Endothelial cell (in vitro differentiated cells): ENCODE measurements around a stretch of chr16.

DNA sequence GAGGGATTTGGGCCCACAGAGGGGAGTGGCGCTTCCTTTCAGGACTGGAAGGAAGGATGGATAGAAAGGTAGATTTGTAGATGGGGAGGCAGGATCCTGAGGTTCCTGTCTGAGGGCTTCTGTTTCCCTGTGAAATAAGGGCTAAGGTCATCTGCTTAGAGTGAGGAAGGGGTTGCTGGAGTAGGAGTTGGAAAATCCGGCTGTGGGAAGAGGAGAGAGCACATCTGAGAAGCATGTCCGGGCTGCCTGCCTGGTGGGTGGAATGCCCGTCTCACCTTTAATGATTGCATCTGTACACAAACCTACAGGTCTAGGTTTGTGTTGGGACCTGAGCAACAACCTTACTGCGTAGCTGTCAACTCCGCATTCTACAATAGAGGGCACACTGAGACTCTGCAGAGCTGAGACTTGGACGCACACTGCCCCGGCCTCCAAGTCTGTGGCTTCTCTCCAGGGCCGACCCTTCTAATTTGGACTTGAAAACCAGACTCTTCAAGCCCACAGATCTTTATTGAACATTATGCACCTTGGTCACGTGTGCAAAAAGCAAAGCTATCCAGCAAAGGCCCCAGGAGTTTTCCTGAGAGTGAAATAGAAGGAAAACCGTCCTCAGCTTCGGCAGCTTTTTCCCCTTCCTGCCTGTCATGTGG, 1.1 kb downstream of the CCNF start:
- PRO-cap, result bidirectional peak, plus-strand start at position 158 of the sequence, minus-strand start outside the sequence

DNA sequence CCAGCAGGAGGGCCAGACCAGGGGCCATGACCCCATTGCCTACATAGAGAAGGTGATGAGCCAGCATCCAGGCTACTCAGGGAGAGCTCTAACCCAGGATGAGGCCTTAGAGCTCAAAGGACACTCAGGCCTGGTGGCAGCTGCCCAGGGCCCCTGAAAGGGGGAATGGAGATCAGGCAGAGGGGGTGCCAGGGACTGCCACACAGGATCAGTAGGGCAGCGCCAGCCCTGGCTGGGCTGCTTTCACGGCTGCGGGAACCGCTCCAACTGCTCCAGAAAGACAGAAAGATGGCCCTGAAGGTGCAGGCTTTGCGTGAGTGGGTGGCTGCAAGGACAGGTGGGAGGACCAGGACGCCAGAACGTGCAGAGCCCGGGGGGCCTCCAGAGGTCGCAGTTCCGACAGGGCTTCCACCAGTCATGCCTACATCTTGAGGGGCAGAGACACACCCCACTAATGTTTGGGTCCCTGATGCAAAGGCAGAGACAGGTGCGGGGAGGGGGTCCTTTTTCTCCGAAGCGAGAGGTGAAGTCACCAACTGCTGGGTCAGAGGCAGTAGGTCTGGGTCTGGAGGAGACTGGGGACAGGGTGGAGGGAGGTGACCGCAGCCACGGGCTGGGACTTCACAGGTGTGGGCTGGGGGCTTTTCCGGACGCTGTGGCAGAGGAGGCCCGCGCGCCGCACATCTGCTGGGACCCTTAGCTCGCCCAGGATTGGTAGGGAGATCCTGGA, 804 bp upstream of the ATP6V0C start:
- PRO-cap, result no peak

DNA sequence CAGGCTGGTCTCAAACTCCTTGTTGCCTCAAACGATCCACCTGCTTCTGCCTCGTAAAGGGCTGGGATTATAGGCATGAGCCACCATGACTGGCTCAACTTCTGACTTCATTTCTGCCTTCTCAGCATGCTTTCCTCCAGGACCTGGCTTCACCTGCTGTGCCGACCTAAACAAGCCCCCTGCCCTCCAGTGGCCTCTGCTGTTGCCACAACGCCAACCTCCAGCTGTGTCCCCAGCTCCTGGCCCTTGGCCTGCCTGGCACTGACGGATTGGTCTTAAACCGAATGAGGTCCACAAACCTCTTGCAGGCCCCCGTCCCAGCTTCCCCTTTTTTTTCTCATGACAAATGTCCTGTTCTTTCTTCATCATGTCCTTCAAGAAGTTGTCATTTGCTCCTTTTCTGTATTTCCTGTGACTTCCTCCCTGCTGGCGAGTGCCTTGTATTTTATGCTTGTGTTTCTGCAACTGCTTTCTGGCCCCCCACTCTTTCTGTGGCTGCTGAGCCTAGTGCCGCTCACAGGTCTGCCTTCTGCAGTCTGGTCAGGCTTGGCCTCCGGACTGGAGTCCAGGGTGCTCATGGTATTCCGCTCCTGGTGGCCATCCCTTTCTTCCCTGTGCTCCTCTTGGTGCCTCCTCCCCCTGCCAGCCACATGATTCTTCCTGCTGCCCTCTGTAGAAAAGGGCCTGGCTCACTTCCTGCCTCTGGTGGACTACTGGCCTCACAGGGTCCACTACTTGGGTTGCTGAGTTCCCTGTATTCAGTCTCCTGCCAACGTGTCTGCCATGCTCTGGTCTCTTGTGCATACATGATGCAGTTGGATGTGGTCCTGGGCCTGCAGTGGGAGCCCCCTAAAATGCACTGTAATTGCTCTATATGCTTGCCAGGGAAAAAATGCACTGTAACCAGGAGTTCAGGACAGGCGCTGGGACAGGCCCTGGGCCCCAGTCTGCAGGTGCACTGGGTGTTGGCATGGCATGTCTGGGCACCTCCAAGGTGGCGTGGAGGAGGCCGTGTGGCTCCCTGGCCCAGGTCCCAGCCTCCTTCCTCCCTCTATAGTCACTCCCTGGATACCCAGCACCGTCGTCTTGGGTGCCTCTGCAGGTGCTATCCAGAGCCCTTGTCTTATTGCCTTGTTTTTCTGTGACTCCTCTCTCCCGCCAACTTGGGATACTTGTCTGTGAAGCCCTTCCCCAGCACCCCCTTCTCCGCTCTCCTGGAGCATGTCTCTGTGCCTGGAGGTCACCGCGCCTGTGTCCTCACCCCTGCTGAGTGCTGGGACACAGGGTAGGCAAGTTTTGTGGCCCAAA, 3.0 kb downstream of the ATP6V0C start:
- PRO-cap, result no peak

GRCh38 chr16:2540285-2541092, 2.7 kb downstream of the PDPK1 start:
- PRO-cap, result no peak

DNA sequence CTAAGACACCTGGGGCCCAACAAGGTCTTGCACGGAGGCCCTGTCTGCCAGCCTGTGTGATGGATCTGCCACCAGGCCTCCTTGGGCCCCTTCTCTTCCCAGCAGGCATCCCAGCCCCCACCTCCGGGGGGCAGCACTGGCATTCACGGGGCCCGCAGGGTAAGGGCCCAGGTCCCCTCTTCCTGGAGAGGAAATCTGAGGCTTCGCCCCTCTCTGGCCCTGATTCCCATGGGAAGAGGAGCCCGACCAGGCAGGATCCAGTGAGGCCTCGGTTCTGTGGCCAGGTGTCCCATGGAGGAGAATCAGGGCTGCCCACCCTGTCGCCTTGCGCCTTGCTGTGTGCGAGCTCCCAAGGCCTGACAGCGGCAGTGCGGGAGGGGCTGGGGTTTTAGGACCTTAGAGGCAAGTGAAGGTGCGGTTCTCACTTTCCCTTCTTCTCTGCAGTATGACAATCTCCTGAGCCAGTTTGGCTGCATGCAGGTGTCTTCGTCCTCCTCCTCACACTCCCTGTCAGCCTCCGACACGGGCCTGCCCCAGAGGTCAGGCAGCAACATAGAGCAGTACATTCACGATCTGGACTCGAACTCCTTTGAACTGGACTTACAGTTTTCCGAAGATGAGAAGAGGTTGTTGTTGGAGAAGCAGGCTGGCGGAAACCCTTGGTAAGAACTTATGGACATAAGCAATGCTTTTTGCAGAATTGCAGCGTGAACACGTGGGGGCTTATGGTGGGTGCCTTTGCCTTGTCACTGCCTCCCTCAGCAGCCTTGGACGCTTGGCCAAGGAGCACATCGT, 48.6 kb downstream of the PDPK1 start:
- PRO-cap, result no peak

DNA sequence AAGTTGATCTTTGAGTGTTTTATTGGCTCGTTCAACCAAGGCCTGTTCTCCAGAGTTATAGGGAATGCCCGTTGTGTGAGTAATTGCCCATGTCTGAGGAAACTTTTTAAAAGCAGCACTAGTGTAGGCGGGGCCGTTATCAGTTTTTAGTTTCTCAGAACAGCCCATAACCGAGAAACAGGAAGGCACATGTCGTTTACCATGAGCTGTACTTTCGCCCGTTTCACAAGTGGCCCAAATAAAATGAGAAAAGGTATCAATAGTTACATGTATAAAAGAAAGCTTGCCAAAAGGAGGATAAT, 18.7 kb upstream of the KCTD5 start:
- PRO-cap, result no peak

DNA sequence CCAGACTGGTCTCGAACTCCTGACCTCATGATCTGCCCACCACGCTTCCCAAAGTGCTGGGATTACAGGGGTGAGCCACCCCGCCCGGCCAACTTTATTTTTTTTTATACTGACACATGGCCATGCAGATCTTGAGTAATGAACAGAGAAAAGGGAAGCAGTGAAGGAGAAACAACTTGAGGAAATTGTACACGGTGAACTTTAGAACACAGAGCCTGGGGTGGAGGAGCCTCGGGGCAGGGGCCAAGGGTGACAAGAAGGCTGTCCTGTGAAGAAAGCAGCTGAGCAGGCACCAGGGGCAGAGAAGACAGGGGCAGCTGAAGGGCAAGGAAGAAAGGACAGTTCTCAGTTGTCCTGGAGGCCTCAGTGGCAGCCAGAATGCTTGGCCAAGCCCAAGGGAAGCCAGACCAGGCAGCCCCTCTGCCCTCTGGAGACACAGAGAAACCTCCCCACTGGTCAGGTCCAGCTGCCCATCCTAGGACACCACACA, 7.8 kb upstream of the KCTD5 start:
- PRO-cap, result no peak

DNA sequence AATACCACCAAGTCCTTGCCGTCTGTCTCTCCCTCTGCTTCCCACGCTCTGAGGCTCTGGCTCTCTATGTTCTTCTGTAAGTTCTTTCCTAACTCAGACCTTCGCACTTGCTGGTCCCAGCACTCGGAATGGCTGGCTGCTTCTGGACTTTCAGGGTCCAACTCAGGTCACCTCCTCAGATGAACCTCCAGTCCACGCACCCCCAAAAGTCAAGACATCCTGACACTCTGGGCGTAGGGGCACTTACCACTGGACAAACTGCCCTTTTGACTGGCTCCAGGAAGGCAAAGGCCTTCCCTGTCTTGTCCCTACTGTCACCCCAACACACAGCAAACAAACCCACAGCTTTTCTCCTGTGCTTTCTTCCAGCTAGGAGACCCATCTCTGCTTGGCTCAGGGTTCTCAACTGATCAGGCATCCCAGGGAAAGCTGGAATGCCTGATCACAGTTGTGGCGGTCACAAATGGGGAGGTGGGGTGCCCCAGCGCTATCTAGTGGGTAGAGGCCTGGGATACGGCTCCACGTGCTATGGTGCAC, 4.2 kb downstream of the ELOB start:
- PRO-cap, result no peak

DNA sequence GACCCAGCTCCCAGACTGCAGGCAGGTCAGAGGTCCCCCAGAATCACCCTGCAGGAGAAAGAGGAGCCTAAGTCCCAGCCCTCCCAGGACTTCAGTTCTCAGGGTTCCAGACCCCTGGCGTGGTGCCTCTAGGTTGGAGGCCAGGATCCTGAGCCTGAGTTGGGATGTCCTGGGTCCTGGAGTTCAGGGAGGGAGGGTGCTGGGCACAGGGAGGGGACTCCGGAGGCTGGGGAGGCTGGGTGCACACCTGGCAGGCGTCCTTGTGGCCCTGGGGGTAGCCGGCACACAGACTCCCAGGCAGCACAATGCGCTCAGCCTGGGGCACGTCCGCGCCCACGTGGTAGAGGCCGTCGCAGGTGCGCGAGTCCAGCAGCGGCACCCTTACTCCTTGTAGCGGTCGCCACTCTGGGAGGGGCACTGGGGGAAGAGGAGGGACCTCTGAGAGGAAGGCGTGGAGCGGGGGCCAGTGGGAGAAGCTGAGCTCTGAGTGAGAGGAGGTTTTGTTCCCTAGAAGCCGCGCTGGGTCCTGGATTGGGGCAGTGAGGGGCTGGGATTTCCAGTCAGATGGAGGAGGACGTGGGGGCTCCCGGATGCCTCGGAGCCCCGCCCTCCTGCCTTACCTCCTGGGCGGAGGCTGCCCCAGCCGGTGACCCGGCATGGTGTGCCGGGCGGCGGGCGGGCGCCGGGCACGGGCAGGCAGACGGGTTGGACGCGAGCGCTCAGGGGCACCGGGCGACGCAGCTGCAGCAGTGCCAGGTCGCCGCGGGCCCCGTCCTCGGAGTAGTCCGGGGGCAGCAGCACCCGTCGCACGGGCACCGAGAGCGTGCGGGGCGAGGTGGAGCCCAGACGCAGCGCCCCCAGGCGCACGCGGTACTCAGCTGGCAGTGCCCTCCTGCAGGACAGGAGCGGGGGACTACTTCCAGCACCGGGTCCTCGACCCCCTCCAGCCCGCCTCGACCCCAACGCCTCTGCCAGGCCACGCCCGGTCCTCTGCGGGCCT, 2.3 kb downstream of the PRSS33 start:
- PRO-cap, result no peak

DNA sequence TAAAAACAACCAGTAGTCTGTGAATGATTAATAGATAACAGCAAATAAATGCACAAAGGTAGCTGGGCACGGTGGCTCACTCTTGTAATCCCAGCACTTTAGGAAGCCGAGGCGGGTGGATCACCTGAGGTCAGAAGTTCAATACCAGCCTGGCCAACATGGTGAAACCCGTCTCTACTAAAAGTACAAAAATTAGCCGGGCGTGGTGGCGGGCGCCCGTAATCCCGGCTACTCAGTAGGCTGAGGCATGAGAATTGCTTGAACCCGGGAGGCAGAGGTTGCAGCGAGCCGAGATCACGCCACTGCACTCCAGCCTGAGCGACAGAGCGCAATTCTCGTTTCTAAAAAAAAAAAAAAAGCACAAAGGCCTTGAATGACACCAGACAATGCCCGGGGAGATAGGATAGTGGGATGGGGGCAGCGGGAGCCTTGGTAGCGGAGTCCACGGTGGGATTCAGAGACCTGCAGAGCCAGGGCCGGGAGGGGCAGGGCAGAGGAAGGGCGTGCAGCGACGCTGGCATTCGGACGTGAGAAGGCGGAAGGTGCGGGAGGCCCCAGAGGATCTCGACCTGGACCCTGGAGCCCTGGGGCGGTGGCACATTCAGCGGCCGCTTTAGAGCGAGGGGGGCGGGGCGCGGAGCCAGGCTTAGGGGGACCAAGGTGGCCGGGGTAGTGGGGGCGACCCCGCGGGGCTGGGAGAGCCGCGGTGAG, 1.1 kb upstream of the FLYWCH2 start:
- PRO-cap, result unidirectional peak, plus-strand start at position 520 of the sequence

DNA sequence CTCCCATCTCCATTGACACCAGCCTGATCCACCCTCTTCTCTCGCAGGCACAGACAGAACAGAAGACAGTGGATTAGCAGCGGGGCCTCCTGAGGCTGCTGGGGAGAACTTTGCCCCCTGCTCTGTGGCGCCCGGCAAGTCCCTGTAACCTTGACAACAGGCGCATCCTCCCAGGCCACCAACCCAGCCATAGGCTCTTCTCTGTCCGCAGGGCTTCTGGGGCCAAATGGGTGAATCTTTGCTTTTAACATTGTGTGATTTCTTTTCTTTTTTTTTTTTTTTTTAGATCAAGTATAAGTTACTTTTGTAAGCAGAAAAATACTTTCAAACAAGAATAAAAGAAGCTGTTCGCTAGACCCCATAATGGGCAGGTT, 12.7 kb upstream of the FLYWCH1 start:
- PRO-cap, result no peak

- PRO-cap, result no peak
Observed at GRCh38 chr16:2907445-2907970, 4.2 kb upstream of the FLYWCH1 start.

GRCh38 chr16:2976572-2977222, 3.5 kb downstream of the PKMYT1 start:
- PRO-cap, result no peak

- PRO-cap, result no peak
Observed at GRCh38 chr16:3003575-3004676, 8.8 kb upstream of the CLDN9 start.

DNA sequence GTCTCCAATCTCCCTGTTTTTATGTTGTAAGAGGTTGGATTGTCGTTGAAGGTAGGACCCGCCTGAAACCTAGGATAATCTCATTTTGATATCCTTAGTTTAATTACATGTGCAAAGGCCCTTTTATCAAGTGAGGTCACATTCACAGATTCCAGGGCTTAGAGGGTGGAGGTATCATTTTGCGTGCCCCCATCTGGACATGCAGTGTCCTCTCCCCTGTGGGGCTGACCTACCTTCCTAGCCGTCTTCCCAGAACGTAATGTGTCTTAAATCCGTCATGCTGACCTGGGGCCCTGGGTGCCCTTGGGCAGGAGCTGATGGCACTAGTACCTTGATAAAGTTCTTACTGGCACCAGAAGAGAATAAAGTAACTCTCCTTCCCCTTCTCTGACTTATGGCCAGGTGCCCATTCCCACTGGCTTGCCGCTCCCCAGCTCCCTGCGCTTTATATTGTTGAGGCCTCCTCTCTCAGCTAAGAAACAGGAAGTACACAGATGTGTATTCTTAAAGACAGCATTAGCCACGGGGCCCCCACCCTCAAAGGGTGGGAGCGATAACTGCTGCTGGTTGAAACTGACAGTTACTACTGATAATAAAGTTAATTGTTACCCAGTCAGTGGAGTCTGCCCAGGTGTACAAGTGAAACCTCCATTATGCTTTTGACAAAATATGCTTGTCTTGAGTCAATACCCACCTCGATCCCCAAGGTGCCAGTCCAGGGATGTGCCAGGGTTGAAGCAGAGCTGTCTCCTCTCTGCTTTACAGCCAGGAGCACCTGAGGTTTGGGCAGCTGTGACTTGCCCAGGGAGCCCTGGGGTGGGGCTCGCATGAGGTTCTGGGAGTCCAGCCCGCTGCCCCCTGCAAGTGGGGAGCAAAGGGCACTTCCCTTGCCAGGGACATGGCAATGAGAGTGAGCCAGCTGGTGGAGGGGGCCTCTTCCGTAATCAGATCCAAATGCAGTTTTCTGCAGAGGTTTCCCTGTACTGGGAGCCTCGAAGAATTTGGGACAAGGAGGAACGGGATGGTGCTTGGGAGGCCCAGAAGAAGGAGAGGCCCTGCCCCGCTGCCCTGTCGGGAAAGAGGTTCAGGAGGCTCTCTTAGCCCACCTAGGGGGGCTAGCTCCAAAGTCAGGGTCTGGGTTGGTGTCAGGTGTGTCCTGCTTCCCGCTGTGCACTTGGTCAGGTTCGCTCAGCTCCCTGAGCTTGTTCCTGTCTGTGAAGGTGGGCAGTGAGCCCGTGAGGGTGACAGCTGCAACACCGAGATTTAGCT, 5.5 kb upstream of the CLDN9 start:
- PRO-cap, result unidirectional peak, plus-strand start at position 1,227 of the sequence

DNA sequence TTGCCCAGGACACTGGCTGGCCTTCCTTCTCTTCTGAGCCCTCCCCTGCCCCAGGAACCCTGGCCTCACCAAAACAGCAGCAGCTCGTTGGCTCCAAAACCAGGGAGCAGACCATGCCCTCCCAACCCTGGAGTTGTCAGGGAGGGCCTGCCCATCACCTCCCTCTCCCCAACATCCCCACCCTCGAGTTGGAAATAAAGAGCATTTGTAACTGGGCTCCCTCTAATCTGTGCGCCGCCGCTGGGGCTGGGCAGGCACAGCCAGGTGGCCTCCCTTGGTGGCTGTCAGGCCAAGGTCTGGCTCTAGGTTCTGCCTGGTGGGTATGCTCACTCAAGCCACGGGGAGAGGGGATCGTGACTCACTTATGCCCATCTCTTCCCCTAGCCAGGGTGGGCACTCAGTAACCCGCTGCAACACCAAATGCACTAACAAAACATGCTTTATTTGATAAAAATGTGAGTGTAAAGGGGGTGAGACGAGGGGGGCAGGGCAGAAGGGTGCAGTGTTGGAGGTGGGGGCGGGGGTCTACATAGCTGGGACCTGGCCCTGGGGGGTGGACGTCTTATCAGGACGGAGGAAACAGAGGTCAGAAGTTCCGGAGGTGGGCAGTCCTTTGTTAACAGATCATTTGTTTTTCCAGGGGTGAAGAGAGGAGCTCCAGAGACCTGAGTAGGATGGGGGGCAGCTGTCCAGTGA, 1.7 kb downstream of the CLDN9 start:
- PRO-cap, result no peak

- PRO-cap, result bidirectional peak, plus-strand start at chr16:3022531, minus-strand start at chr16:3022438
Observed at GRCh38 chr16:3022151-3023059, 1.3 kb downstream of the HCFC1R1 start.

- PRO-cap, result no peak
Observed at GRCh38 chr16:3069133-3069788, 3.8 kb downstream of the IL32 start.

DNA sequence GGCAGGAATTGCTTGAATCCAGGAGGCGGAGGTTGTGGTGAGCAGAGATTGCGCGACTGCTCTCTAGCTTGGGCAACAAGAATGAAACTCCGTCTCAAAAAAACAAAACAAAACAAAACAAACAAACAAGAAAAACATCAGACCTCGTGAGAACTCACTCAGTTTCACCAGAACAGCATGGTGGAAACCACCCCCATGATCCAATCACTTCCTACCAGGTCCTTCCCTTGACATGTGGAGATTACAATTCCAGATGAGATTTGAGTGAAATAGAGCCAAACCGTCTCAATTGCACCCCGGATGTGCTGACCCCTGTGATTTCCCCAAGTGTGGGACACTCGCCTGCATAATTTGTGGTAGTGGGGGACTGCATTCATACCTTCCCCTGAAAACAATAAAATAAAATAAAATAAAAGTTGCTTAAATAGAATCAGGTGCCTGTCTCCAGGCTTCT, 13.2 kb downstream of the ZSCAN10 start:
- PRO-cap, result no peak

DNA sequence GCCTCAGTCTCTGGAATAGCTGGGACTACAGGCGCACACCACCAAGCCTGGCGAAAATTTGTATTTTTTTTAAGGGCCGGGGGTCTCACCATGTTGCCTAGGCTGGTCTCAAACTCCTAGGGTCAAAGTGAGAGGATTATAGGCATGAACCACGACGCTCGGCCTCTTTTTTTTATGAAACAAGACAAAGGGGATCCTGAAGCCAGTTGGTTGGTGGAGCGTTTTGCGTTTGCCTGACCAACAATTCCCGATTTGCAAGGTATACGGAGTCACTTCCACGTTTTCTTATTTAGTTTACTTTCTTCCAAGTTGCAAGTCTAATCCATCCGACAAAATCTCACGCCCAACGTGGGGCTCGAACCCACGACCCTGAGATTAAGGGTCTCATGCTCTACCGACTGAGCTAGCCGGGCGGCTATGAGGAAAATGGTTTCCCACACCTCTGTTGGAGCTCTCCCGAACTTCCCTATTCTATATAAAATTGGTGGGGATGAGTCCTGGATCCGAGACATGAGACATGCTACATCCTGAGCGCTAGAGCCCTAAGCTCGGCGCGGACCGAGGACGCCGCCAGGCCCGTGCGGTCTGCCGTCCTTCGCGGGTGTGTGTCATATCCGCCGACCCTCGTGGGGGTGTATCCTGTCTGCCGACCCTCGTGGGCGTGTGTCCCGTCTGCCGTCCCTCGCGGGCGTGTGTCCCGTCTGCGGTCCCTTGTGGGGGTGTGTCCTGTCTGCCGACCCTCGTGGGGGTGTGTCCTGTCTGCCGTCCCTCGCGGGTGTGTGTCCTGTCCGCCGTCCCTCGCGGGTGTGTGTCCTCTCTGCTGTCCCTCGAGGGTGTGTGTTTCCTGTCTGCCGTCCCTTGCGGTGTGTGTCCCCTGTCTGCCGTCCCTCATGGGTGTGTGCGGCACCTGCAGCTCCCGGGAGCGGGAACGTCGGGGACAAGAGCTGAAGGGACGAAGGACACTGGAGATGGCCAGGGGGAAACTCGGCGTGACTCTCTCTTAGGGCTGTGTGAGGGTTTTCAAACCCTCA, 22.6 kb downstream of the ZNF213 start:
- PRO-cap, result bidirectional peak, plus-strand start at position 637 of the sequence, minus-strand start at position 419 of the sequence